H4 (cell line): ENCODE data around the genes MYOZ3 and SMIM3.

DNA sequence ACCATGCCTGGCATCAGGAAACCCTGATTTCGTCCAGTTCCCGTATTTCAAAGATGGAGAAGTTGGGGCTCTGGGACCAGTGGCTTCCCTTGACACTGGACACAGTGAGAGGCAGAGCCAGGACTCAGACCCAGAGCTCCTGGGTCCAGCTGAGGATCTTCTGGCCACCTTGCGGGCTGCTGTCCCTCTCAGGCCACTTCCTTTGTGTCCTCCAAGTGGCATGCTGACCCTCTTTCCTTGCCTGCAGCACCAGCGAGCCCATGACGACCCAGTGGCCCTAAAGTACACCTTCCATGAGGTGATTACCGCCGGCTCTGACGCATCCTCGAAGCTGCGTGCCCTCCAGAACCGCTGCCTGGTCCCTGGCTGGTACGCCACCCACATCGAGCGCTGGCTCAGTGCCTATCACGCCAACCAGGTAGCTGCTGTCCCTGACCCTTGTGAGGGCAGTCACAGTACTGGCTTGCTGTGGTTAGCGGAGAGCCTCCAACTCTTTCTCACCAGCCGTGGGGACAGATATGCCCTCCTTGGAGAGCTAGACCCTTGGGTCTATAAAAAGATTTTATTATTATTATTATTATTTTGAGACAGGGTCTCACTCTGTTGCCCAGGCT is 40.1 kb downstream of the NDST1 start:
- RAMPAGE, long total RNA = no peak

DNA sequence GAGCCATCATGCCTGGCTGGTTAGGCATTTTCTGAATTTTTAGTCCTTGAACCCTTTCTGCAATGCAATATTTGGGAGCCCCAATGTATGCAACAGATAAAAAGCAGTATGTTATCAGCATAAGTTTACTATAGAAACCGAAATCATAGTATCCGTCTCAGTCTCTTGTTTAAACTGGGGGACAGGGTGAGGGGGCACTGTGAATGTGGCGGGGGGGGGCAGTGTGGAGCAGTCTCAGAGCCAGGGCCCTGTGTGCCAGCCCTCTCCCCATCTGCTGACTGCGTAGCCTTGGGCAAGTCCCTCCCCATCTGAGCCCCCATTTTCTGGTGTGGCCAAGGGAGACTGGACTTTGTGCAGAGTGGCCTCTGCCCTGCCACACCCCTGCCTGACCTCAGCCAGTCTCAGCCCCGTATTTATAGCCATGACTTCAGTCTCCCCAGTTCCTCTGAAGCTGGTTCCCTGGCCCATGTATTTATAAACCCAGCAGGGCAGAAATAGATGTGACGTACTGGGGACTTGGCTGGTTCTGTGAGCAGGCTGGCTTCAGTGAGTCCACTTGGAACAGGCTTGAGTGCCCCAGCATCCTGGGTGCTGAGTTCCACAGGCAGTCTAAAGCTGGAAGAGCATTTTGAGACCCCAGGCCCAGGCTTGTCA is 30.8 kb upstream of the SYNPO start:
- RAMPAGE, long total RNA = no peak

DNA sequence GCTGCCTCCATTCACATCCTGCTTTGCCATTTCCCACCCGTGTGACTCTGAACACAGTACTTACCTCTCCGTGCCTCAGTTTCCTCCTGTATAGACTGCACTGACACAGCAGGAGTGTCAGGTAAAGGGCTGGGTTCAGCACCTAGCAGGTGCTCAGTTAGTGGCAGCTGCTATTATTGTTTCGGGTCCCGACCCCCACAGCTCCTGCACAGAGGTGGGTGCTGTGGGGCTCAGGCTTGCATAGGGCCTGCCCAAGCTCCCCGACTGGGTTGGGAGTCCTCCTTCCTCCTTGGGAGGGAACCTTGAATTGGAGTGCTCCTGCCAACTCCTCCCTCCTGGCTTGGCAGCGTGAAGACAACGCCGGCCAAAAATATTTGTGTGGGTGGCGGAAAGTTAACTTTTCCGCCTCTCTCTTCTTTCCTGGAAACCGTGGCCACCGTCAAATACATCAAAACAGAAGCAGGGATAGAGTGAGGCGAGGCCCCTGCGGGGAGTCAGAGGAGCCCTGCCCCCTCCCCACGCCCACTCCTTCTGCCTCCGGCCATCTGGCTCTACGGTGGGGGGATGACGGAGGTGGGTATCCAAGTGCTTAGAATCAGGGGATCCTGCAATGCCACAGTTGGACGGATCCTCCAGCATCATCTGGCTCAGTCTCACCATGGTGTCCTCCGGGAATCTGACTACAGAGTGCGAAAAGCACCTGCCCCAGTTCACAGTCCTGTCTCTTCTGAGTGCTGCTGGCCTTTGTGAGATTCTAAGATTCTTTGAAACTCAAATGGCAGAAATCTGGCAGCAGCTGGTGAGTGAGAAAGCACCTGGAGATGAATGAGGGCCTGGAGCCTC is 25.3 kb upstream of the SYNPO start:
- RAMPAGE, long total RNA = no peak

DNA sequence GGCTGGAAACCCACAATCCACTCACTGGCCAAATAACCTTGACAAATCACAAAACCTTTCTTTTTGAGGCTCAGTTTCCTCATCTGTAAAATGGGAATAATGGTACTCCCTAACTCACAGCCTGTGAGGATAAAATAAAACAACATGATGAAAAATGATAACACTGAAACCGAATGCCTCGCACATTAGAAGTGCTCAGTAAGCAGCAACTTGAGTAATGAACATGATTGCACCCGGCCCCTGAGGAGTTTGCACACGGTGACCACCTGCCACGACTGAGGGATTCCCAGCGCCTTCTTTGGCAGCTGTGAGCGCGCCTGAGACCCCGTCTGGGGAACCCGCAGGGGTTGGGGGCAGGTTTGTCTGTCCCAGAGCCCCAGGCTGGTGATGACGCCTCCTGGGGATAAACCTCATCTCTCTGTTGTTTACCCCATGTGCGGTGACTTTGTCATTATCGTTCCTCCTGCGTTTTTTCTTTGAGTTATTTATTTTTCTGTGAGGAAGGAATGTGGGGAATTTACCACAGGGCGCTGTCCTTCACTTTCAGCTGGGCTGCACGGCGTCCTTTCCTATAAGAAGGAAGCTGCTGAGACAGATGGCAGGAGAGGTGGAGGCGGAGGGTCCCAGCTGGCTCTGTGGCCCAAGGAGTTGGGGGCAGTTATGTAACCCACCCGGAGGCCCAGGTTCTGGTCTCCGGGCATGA is 3.1 kb upstream of the SYNPO start:
- RAMPAGE, long total RNA = no peak

GRCh38 chr5:150651006-150651749 is 9.9 kb upstream of the MYOZ3 start:
- RAMPAGE, long total RNA = no peak

- RAMPAGE, long total RNA = no peak
Observed at GRCh38 chr5:150652009-150652339, 9.1 kb upstream of the MYOZ3 start.

GRCh38 chr5:150660423-150661392 is at the start of gene MYOZ3:
Gene MYOZ3, plus strand, starts transcription at chr5:150661251.
- RAMPAGE, long total RNA = no peak

DNA sequence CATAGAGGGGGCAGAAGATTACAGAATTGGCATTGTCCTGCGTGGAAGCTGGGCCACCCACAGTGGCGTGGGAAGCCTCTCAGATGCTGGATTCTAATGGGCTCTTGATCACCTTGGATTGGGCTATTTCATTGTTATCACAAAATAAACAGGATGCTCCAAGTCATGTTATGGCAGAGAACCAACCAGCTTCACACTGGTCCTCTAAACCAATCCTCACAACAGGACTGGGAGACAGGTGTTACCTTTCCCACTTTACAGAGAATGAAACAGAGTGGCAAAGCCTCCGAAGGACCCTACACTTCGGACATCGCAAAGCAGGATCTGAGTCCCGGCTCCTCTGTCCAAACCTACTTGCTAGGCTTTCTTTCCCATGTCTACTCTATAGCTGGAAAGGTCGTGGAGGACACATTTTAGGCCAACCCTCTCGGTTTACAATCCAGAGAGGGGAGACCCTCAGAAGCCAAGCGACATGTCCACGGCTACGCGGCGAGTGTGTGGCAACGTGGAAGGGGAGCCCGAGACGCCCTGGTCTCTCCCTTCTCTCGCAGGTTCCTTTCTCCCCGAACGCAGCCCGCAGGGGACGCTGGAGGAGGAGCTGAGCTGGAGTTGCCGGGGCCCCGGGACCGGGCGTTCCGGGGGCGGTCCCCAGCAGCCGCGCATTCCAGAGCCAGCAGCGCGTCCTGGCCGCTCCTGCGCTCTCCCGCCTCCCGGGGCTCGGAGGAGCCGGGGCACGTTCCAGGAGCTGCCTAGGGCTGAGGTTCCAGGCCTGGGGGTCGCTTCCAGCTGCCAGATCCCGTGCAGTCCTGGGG is at the start of gene SMIM3:
SMIM3 (plus strand) TSS at position 660 of the 812 bp plus-strand sequence.
- RAMPAGE, long total RNA = no peak

DNA sequence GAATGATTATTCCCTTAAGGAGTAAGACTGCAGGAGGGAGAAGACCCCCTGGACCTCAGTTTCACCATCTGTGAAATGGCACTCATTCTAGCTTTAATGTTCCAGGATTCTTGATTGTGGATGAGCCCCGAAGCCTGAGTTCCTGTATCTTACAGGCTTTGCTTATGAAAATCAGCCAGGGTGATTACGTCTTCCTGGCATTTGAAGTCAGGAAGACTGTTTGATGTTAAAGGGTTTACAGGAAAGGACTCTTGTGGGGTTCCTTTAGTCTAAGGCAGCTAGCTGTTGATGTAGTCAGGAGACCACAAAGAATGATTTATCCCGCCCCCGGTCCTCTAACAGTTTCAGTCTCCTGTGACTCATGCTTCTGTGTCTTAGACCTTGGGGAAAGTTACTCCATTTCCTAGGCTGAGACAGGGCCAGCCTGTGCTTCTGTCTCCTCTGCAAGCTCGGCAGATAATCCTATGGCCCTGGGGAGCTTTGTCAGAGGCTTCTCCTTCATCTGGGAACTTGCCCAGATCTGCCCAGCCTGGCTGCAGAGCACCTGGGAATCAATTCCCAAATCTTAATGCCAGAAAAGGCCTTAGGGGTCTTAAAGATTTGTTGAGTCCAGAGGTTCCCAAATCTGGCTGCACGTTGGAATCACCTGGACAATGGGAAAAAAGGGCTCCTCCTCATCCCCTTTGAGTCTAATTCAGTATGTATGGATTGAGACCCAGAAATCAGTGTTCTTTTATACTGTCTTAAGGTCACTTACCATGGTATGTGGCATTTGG is 11.7 kb downstream of the SMIM3 start:
- RAMPAGE, long total RNA = no peak

GRCh38 chr5:151005137-151005986 is 15.0 kb upstream of the GPX3 start:
- RAMPAGE, long total RNA = no peak

- RAMPAGE, long total RNA = no peak
Observed at GRCh38 chr5:151016658-151017127, 3.7 kb upstream of the GPX3 start.

GRCh38 chr5:151025754-151026518 is 5.5 kb downstream of the GPX3 start:
- RAMPAGE, long total RNA = no peak

DNA sequence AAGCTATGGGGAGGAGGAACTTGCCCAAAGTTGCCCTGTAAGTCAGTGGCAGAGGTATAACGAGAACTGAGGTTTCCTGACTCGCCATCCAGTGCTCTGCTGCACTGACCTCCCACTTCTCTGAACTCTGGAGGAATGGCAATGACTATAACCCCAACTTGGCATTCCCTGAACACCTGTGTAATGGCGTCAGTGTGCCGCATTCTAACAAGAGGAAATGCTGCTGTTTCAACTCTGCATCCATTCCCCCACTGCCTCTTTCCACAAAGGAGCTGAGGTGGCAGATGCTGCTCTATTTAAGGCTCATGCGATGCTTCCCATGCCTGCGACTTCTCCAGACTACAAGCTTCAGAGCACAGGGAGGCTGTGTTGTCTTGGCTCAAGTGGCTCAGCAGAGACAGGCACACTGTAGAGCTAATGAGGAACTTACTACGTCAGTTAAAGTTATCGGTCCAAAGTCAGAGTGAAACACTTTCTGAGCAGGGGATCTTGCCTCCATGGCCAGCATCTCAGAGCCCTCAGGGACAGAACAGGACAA is 22.0 kb downstream of the TNIP1 start:
- RAMPAGE, long total RNA = no peak

- RAMPAGE, long total RNA = no peak
Observed at GRCh38 chr5:151151725-151152303, 5.8 kb downstream of the ANXA6 start.

DNA sequence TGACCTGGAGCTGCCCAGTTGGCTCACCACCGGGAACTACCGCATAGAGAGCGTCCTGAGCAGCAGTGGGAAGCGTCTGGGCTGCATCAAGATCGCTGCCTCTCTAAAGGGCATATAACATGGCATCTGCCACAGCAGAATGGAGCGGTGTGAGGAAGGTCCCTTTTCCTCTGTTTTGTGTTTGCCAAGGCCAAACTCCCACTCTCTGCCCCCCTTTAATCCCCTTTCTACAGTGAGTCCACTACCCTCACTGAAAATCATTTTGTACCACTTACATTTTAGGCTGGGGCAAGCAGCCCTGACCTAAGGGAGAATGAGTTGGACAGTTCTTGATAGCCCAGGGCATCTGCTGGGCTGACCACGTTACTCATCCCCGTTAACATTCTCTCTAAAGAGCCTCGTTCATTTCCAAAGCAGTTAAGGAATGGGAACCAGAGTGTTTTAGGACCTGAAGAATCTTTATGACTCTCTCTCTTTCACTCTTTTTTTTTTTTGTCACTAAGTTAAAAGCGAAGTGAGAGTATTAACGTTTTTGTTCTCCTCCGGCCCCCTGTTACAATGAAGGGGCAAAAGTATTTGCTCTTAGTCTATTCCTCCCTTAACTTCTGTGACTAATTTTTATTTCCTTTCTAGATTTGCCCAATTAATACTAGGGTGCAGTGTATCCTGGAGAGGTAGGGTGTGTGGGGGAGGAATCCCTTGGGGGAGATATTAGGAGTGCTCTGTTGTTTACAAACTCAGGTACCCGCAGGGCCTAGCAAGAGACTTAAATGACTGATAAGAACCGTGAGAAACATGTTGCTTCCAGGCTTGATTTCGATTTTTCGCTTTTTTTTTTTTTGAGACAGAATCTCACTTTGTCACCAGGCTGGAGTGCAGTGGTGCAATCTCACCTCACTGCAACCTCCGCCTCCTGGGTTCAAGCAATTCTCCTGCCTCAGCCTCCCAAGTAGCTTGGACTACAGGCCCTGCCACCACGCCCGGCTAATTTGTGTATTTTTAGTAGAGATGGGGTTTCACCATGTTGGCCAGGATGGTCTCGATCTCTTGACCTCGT is 14.7 kb downstream of the GM2A start:
- RAMPAGE, long total RNA = no peak

GRCh38 chr5:151268391-151269464 is 15.7 kb downstream of the GM2A start:
- RAMPAGE, long total RNA = no peak

DNA sequence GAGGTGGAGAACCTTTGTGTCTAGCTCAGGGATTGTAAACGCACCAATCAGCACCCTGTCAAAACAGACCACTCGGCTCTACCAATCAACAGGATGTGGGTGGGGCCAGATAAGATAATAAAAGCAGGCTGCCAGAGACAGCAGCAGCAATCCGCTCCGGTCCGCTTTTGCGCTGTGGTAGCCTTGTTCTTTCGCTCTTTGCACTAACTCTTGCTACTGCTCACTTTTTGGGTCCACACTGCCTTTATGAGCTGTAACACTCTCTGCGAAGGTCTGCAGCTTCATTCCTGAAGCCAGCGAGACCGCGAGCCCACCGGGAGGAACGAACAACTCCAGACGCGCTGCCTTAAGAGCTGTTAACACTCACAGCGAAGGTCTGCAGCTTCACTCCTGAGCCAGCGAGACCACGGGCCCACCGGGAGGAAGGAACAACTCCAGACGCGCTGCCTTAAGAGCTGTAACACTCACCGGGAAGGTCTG is 6.4 kb upstream of the SLC36A3 start:
- RAMPAGE, long total RNA = no peak

- RAMPAGE, long total RNA = no peak
Observed at GRCh38 chr5:151383016-151383451, 35.7 kb upstream of the SLC36A2 start.

- RAMPAGE, long total RNA = no peak
Observed at GRCh38 chr5:151595073-151595723, 4.1 kb upstream of the FAT2 start.

- RAMPAGE, long total RNA = no peak
Observed at GRCh38 chr5:151663319-151664144, 23.2 kb downstream of the SPARC start.